ENCODE measurements around the genes MCU, PLA2G12B and ZSWIM8.

- PRO-cap = no peak
Observed at GRCh38 chr10:72316899-72317514, 37.7 kb downstream of the DNAJB12 start.

- PRO-cap = no peak
Observed at GRCh38 chr10:72336092-72337090, 18.3 kb downstream of the DNAJB12 start.

DNA sequence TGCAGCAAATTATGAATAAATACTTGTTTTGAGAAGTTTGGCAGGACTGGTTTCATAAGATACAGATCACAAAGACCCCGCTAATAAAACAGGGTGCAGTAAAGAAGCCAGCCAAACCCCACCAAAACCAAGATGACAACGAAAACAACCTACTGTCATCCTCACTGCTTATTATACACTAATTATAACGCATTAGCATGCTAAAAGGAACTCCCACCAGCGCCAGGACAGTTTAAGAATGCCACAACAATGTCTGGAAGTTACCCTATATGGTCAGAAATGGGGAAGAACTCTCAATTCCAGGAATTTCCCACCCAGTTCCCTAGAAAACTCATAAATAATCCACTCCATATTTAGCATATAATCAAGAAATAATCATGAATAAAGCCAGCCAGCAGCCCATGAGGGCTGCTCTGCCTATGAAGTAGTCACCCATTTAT lies 20.8 kb downstream of the MICU1 start:
- PRO-cap = no peak

GRCh38 chr10:72625316-72625842 lies 500 bp downstream of the MICU1 start:
- PRO-cap = no peak

- PRO-cap = no peak
Observed at GRCh38 chr10:72685256-72686014, 6.5 kb upstream of the MCU start.

GRCh38 chr10:72692066-72693038 lies at the start of gene MCU:
Gene MCU (plus strand): TSS chr10:72692143.
- PRO-cap = bidirectional peak, plus-strand start at chr10:72692147, minus-strand start at chr10:72691966; bidirectional peak, plus-strand start at chr10:72692540, minus-strand start at chr10:72692472; bidirectional peak, plus-strand start at chr10:72692643, minus-strand start at chr10:72692622

- PRO-cap = no peak
Observed at GRCh38 chr10:72954150-72955550, at the start of gene PLA2G12B. Gene PLA2G12B (minus strand): TSS chr10:72954806.

- PRO-cap = no peak
Observed at GRCh38 chr10:73157280-73157479, 10.6 kb downstream of the ECD start.

- PRO-cap = no peak
Observed at GRCh38 chr10:73245682-73246263, 1.3 kb downstream of the DNAJC9 start.

GRCh38 chr10:73247789-73248222 lies 751 bp upstream of the DNAJC9 start:
- PRO-cap = no peak

DNA sequence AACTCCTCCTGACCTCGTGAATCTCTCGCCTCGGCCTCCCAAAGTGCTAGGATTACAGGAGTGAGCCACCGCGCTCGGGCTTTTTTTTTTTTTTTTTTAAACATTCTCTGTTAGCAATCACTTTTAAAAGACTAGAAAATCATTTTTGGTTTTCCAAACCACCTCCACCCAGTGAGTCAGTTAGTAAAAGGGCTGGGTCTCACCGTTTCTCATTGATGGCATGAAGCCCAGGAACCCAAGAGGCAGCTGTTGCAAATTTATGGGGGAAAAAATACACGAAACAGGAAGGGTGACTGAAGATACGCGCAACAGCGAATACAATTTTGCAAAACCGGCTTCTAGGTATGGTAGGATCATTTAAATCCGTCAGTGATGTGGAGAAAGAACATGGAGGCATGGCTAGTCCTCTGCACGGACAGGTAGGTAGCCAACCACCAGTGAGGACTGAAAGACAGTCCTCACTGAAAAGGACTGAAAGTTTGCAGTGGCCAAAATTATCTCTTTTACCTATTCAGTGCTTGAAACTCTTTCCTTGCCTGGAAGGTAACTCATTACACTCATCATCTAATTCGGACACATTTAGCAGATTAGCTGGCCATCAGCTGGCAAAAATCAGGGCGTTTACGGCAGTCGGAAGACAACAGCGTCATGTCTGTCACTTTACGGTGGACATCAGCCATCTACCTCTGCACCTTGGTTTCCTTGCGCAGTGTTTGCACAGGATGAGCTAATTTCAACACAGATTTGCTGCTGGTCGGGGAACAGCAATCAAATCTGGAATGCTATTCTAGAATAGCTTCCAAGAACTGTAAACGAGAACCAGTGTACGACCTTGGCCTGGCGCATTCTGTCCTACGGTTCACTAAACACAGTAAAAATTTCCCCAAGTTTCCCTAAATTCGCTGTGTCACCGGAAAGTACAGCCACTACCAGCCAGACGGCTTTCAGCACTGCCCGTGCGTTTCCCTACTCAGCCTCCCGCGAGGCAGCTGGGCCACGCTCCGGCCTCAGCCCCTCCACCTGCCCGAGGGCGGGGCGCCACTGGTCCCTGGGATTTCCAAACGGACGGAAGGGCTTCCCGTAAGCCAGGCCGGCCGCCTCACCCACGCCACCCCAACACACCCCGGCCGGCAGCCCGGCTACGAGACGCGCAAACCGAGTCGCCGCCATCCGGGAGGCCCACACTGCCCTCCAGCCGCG lies 742 bp downstream of the ANXA7 start:
- PRO-cap = unidirectional peak, plus-strand start at position 709 of the sequence; bidirectional peak, plus-strand start at position 922 of the sequence, minus-strand start at position 968 of the sequence

GRCh38 chr10:73471331-73471645 lies 24.5 kb downstream of the PPP3CB start:
- PRO-cap = no peak

GRCh38 chr10:73717157-73718218 lies 19.6 kb upstream of the AGAP5 start:
- PRO-cap = no peak

- PRO-cap = no peak
Observed at GRCh38 chr10:73774548-73775119, 2.6 kb downstream of the FUT11 start.

DNA sequence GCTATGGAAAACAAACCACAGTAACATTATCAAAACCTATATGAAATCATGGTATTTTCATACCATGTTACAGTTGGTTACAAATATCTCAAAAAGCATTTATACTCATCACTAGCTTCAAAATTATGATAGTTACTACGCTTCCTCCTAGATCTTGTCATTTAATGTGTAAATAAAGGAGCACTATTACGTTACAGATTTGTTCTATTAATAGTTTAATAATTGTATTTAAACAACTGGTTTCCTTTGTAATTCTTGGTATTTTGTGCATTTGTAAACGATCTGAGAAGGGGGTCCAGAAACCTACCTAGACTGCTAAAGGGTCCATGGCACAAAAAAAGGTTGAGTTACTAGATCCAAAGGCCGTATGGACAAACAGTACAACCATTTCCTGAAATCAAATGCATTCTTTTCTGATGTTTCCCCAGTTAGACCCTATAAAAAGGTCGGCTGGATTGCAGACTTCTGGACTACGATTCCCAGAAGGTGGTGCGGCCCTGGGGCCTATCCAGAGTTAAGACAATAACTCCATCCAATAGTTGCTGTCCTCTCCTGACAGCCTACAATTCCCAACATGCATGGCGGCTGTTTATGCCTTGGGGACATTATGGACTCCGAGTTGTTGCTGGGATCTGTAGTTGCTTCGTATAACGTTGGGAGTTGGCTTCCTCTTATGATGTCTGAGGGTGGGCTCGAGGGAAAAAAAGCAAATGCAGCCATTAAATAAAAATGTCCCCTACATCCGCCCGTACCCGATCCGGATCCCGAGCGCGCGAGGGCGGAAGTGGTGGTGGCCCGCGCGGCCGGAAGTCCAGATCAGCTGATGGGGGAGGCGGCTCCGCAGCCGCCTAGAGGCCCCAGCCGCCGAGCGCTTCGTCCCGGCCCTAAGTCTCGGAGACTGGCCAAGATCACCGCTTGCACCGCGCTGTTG lies at the start of gene ZSWIM8:
TSS of gene ZSWIM8 (plus strand) at position 843 of the 931 bp plus-strand sequence.
- PRO-cap = bidirectional peak, plus-strand start at position 887 of the sequence, minus-strand start at position 786 of the sequence

GRCh38 chr10:73875277-73875452 lies 810 bp upstream of the CAMK2G start:
- PRO-cap = no peak

DNA sequence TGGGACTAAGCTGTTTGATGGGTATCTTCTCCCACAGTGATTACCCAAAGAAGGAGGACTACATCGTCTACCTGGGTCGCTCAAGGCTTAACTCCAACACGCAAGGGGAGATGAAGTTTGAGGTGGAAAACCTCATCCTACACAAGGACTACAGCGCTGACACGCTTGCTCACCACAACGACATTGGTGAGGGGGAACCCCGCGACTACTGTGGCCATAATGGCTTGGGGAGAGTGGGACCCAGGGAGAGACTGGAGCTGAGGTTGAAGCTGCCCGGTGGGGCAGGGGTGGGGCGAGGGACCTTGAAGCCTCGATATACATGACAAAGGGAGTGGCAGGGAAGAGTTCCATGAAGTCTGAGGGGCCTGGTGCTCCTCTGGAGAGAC lies 3.0 kb downstream of the PLAU start:
- PRO-cap = no peak

- PRO-cap = no peak
Observed at GRCh38 chr10:73920043-73920545, 9.2 kb downstream of the PLAU start.

GRCh38 chr10:73997249-73997608 lies 687 bp upstream of the VCL start:
- PRO-cap = no peak

- PRO-cap = no peak
Observed at GRCh38 chr10:74000661-74001644, 3.0 kb downstream of the VCL start.

All from tibial artery (tissue), 1 donor.